Brain (tissue), 1 donor: ENCODE results near the gene SAMD10.

- RRBS, result 50% methylated on average over 4 of the region's 20 CpGs
Observed at GRCh38 chr20:63828429-63829208, 2.4 kb downstream of the ZBTB46 start.

DNA sequence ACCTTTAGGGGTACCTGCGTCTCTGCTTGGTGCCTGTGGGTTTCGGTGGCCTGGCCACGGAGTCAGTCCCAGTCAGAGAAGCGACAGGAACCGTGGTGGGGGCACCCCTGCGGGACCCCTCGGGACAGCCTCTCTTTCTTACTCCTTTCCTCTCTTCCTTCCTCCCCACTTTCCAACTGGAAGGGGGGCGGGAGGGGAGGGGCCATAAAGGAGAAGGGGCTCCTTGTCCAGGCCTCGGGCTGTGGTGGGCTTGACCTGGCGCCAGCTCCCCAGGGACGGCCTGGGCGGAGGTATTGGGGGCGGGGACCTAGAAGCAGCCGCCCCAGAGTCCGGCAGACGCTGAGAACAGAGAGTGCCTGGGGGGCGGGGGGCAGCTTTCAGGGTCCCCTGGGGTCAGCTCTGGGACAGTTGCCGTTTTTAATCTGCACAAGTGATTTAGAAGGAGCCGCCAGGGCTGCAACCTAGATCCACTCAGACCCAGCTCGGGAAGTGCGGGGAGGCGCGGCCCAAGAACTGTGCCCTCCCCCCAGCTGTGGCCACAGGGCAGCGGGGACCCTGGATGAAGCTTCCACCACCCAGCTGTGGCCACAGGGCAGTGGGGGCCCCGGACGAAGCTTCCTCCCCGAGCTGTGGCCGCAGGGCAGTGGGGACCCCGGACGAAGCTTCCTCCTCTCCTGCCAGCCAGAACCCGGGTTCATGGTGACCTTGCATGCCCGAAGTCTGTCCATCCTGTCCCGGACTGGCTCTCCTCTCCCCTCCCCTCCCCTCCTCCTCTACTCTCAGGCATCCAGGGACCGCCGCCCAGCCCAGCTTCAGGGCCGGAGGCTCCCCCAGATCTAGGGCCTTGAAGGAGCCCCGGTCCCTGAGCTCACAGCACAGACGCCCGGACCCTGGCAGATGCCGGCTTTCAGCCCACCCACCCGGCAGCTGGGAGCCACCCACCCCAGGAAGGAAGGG, 6.3 kb upstream of the ABHD16B start:
- RRBS, result 4% methylated on average over 13 of the region's 41 CpGs

- RRBS, result 28% methylated on average over 4 of the region's 16 CpGs
Observed at GRCh38 chr20:63860256-63860932, 904 bp upstream of the ABHD16B start.

GRCh38 chr20:63893493-63894102, 1.3 kb upstream of the DNAJC5 start:
- RRBS, result no CpG with 5 or more reads among the region's 6 CpGs

- RRBS, result no CpG with 5 or more reads among the region's 30 CpGs
Observed at GRCh38 chr20:63944368-63944936, 11.8 kb downstream of the UCKL1 start.

DNA sequence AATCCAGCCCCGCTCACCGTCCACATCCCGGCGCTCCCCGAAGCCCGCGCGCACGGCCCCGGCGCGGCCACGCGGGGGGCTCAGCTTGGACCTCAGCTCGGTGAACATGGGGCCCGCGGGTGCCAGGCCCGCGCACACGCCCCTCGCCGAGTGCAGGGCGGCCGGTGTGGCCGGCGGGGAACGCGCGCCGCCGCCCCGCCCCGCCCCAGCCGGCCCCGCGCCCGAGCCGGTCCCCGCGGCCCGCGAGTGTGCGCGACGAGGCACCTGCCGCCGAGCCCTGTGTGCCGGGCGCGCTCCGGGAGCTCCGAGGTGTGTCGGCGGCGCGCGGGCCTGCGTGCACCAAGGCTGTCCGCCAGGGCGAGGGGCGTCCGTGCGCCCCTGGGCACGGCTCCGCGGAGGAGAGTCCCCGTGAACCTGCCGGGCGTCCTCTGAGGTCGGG, at the start of gene SAMD10:
Gene SAMD10, minus strand, starts transcription at position 283 of the 439 bp plus-strand sequence.
- RRBS, result 2% methylated on average over 39 of the region's 70 CpGs

GRCh38 chr20:64024182-64024734, 11.7 kb upstream of the C20orf204 start:
- RRBS, result no CpG with 5 or more reads among the region's 9 CpGs

DNA sequence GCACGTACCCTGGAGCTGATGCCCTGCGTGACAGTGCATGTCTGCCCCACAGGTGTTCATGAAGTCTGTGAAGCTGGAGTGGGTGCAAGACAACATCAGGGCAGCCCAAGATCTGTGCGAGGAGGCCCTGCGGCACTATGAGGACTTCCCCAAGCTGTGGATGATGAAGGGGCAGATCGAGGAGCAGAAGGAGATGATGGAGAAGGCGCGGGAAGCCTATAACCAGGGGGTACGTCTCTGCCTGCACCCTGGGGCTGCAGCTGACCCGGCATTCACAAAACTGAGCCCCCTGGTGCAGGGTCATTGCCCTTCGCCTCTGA, 9.1 kb upstream of the C20orf204 start:
- RRBS, result no CpG with 5 or more reads among the region's 10 CpGs

DNA sequence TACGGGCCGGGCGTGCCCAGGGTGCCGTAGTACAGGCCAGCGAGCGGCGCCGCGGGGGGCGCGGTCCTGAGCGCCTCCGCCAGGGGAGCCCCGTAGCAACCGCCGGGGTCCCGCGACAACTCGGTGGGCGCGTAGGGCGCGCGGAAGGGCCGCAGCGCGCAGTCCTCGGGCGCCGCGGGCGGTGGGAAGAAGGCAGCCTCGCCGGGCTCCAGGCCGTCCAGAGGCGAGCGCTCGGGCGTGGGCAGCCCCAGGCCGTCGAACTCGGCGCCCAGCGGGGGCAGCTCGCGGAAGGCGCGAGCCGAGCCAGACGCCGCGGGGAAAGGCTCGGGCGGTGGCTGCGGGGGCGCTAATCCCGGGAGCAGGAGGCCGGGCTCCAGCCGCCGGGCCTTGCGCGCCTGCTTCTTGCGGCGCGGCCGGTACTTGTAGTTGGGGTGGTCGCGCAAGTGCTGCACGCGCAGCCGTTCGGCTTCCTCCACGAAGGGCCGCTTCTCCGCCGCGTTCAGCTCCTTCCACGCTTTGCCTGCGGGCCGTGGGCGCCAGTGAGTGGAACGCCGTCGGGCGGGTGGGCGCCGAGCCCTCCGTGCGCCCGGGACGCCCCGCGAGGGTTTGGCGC, 890 bp downstream of the SOX18 start:
- RRBS, result 4% methylated on average over 26 of the region's 94 CpGs

DNA sequence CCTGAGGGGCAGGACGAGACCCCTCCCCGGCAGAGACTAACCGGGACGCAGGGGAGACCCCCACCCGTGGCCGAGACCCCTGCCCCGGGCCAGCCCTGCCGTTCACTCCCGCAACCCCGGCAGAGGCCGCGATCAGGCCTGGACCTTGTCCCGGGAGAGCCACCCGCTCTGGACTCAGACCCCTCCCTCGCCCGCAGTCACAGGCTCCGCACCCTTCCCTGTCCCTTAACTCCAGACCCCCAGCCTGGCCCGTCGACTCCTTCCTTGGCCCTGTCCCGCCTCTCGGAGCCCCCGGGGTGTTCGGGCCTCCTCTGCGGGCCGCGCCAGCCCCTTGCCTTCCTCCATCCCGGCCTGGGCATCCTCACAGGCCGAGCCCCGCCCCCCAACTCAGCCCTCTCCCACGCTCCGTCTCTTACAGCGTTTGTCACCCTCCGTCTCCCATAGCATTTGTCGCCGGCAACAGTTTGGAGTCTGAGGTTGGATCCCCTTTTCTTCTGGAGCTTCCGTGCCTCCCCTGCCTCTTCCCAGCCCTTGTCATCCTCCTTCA, 549 bp downstream of the TCEA2 start:
- RRBS, result 1% methylated on average over 17 of the region's 36 CpGs

- RRBS, result no CpG with 5 or more reads among the region's 13 CpGs
Observed at GRCh38 chr20:64066719-64067386, 3.9 kb downstream of the TCEA2 start.

- RRBS, result no CpG with 5 or more reads among the region's 10 CpGs
Observed at GRCh38 chr20:64071847-64072356, 7.4 kb downstream of the RGS19 start.

- RRBS, result 78% methylated on average over 2 of the region's 11 CpGs
Observed at GRCh38 chr20:64189624-64190378, 25.5 kb downstream of the MYT1 start.

GRCh38 chr20:64223507-64223908, 32.0 kb upstream of the PCMTD2 start:
- RRBS, result no CpG with 5 or more reads among the region's 13 CpGs